ENCODE measurements around a stretch of chr22.

GRCh38 chr22:32861740-32862868, 60.6 kb downstream of the TIMP3 start:
- PRO-cap, result no peak

DNA sequence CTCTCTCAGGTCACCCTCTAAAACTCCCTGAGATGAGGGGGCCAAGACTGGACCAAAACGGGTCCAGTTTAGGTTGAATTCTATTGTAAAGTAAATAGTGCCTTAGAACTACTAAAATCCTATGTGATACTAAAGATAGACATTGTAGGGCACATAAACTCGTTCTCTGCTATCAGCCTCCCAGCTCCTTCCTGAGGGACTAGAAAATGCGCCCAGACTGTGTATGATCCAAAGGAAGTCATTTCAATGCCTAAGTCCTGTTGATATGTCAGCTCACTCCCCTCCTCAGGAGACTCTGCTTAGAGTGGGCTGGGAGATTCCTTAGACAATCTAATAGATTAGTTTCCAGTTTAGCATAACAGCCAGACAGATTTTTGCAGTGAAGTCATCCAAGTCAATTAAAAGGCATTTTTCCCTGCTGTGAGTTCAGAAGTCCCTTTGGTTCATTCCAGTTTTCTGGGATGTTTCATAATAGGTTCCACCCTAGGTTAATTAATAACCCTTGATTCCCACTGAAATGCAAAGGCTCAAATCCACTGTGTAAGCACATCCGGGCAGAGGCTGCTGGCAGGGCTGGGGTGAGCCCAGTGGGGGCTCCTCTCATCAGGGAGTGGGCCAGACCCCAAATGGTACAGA, 90.8 kb downstream of the SYN3 start:
- PRO-cap, result no peak

DNA sequence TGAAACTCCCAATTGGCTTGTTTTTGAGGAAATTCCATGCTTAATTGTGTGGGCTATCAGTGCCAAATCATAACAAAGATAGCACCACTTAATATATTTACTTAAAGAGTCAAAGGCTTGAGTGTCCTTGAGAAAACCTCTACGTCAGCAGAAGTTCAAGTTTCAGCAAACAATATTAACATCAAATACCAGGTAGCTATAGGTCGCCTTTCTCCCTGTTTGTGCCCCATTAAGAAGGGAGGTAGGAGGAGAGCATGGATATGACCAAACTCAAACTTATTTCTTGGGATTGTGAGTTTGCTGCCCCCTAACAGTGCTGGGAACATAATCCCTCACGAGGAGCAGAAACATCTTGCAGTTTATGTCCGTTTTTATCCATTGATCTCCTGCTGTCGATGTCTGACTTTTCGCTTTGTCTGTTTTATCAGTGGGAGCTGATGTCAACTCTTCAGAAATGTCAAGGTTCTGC, 105.7 kb upstream of the SYN3 start:
- PRO-cap, result no peak

DNA sequence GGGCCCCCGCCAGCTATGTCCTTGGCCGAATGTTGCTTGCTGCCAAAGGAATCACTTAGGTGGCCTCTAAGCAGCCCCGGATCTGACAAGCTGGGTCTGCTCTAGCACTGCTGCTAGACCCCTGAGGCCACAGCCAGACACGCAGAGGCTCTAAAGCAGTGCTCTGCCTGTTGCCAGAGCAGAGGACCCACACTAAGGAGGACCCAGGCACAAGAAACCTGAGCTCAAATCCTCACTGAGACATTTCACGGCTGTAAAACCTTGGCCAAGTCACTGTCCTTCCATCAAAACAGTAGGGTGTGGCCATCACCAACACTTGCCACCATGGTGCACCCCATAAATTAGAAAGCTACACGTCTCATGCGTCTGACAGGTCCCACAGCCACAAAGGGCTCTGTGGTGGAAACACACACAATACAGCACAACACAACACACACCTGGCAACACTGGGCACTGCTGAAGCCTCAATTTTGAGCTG, 215.5 kb downstream of the LARGE1 start:
- PRO-cap, result no peak

DNA sequence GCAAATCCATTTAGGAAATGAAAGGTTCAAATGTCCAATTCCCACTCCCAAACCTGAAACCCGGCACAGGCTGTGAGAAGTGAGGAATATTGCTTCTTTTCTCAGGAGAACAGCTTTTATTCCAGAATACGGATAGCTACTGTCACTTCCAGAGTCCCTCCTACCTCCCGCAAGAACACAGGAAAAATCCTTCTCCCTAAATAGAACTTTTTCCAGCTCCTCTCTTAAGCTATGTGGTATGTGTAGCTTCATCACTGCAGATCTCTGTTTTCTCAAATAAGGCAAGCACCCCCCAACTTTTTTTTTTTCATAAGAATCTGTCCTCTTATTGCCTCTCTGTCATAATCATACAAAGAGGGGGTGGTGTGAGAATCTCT, 126.8 kb downstream of the LARGE1 start:
- PRO-cap, result unidirectional peak, minus-strand start at position 171 of the sequence

- PRO-cap, result no peak
Measured at GRCh38 chr22:33864363-33865390, 55.6 kb downstream of the LARGE1 start.

- PRO-cap, result no peak
Measured at GRCh38 chr22:33948088-33948640, 27.9 kb upstream of the LARGE1 start.

DNA sequence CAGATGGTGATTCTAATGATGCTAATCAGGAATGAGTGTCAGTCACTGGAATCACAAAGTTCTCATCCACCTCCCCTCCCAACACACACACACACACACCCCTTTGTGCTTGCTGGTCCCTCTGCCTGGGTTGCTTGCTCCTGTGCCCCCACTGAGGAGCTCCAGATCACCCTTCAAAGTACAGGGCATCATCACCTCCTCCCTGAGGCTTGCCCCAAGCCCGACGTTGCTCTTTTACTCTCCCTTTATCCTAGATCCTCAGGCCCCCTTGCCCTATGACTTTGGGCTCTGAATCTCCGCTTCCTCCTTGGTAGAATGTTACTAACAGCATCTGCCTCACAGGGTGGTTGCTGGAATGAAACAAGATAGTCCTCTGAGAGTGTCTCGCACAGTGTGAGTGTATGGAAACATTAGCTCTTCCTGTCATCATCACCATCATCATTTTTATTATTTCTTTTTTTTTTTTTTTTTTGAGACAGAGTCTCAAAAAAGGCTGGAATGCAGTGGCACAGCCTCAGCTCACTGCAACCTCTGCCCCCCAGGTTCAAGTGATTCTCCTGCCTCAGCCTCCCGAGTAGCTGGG, 3.4 kb downstream of the TOM1 start:
- PRO-cap, result no peak

- PRO-cap, result no peak
Measured at GRCh38 chr22:35387410-35387927, 6.6 kb downstream of the HMOX1 start.

DNA sequence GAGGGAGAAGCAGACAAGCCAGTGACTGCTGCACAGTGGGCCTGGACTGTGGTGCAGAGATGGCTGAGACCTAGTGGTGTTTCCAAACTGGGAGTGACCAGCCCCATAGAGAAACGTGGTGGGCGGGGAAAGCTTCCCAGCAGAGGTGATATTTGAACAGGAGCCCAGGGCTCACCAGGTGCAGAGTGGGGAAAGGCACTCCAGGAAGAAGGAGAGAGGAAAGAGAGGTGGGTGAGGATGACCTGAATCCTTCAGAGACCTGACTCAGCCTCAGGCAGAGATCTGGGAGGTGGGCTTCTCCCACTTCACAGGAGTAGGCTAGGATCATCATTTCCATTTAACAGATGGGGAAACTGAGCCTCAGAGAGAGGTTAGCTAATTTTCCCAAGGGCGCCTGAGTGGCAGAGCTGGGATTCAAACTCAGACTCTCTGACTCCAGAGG, 52.0 kb upstream of the RASD2 start:
- PRO-cap, result no peak

GRCh38 chr22:35552211-35552801, 11.7 kb downstream of the RASD2 start:
- PRO-cap, result no peak

GRCh38 chr22:35612759-35613504, 4.2 kb downstream of the MB start:
- PRO-cap, result no peak

- PRO-cap, result no peak
Measured at GRCh38 chr22:35649582-35649909, 1.3 kb downstream of the APOL6 start.

- PRO-cap, result no peak
Measured at GRCh38 chr22:35769807-35770013, 52.0 kb downstream of the APOL5 start.

GRCh38 chr22:35838925-35839332, 121.3 kb downstream of the APOL5 start:
- PRO-cap, result bidirectional peak, plus-strand start at chr22:35839111, minus-strand start at chr22:35839021

- PRO-cap, result no peak
Measured at GRCh38 chr22:35919808-35920237, 108.8 kb downstream of the RBFOX2 start.

- PRO-cap, result no peak
Measured at GRCh38 chr22:36139387-36139684, 21.2 kb downstream of the APOL3 start.

DNA sequence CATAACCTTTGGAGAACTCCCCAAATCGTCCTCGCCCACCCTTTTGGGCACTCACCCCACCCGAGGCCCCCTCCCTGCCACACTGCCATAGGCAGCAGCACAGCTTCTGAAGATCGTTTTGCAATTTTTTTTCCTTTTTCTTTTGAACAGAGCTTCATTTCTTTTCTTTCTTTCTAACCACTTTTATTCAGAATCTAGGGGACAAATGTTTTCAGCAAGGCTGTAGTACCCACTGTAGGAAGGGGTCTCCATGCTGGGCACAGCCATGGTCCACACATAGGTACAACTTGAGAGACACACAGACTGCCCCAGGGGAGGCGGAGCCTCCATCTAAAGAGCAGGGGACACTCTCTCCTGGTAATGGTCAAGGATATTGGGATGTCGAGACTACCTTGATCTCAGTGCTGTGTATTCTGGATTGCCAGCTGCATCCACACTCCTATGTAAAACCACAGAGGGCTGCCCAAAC, 2.8 kb upstream of the APOL3 start:
- PRO-cap, result no peak

- PRO-cap, result no peak
Measured at GRCh38 chr22:36165416-36165678, 4.8 kb upstream of the APOL3 start.

- PRO-cap, result no peak
Measured at GRCh38 chr22:36197529-36197974, 4.1 kb downstream of the APOL4 start.

All from anterior vena cava (tissue), 1 donor.